Left lung (tissue), 1 donor: ENCODE measurements around a stretch of chr2.

GRCh38 chr2:241577338-241577946, 18.9 kb downstream of the BOK start:
- PRO-cap = no peak

DNA sequence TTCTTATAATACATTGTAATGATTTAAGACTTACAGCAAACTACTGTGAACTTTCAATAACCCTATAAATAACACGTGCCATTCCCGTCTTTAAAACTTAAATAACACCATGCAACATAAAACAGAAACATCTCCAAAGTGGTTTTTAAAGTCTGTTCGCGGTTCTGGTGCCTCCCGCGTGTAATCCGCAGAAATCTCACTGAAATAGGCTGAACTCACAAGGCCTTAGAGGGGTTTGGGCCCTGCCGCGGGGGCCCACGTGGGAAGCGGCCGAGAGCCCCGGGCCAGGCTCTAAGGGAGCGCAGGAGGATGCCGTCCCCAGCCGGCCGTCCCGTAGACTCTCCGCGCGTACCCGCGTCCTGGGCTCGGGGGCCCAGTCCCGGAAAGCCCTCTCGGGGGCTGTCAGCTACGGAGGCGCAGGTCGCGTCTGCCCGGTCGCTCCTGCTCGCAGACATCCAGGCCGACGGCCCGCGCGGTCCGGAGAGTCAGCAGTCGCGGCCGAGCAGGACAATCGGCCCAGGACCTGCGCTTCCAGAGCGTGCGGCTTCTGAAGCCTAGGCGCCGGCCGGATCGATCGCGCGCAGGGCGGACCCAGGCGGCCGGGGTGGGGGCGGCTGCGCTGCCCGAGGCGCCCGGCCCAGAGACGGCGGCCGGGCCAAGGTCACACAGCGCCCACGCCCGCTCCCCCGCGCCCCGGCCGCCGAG, 671 bp downstream of the THAP4 start:
- PRO-cap = bidirectional peak, plus-strand start at position 384 of the sequence, minus-strand start at position 344 of the sequence; bidirectional peak, plus-strand start at position 640 of the sequence, minus-strand start at position 525 of the sequence

DNA sequence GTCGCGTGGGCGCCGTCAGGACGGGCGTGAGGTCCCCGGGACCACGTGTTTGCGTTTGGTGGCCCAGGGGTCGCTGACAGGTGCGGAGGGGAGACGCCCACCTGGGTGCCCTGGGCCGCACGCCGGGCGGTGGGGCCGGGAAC, 298 bp upstream of the ING5 start:
- PRO-cap = no peak

- PRO-cap = no peak
Measured at GRCh38 chr2:241728415-241729103, 5.9 kb upstream of the D2HGDH start.

DNA sequence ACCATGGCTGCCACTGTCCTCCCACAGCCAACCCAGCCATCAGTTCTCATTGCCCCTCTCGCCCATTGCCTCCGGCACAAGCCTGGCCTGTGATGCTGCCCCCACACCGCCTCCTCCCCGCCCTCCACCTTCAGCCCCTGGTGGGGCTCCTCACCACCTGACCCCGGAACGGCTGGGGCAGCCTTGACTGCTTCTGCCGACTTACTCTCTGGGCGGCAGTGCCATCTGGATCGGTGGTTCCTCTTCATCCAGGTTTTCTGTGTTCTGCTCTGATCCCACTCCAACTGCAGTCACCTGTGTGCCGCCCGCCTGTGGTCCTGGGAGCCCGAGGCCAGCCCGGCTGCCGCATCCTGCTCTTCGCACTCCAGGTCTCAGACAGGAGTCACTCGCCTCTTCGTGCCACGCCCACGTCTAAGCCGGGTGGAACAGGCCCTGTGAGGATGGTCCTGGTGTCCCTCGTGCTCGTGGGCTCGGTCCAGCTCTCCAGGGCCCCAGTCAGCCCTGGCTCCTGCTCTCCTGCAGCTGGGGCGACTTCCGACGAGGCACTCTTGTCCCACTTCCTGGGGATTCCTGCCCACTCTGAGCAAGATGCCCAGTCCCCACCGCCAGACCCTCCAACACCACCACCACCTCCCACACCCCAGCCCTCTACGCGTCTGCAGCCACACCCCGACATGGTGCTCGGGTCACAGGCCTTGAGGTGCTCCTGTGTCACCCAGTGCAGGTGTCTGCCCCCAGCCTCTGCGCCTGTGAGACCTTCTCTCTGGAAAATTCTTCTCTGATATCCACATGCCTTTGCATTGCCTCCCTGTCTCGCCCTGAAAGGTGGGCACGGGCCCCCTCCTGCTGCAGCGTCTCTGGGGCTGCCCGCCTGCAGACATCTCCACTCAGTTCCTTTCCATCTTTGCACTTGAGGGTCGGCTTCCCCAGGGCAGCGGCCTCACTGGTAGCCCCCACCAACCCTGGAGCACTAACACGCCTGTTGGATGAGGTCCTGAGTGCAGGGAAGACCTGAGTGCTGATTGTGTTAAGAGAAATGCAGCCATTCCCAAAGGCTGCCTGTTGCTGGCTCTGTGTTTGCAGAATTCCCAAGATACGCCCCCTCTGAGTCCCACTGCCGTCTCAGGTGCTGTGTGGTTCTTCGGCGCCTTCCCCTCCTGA, 14.5 kb downstream of the D2HGDH start:
- PRO-cap = no peak

GRCh38 chr2:241767842-241769005, 8.4 kb upstream of the GAL3ST2 start:
- PRO-cap = no peak

- PRO-cap = no peak
Measured at GRCh38 chr2:241770282-241770918, 6.2 kb upstream of the GAL3ST2 start.

DNA sequence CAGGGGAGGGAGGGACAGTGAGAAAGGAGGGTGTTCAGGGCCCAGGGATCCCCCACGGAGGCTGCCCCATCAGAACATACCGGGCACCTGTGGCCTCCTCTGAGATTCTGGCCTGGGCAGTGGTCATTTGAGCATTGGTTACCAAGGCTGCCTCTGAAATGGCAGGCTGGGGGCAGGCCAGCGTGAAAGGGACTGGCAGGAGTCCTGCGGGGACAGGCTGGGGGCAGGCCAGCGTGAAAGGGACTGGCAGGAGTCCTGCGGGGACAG, 1.5 kb downstream of the NEU4 start:
- PRO-cap = no peak

DNA sequence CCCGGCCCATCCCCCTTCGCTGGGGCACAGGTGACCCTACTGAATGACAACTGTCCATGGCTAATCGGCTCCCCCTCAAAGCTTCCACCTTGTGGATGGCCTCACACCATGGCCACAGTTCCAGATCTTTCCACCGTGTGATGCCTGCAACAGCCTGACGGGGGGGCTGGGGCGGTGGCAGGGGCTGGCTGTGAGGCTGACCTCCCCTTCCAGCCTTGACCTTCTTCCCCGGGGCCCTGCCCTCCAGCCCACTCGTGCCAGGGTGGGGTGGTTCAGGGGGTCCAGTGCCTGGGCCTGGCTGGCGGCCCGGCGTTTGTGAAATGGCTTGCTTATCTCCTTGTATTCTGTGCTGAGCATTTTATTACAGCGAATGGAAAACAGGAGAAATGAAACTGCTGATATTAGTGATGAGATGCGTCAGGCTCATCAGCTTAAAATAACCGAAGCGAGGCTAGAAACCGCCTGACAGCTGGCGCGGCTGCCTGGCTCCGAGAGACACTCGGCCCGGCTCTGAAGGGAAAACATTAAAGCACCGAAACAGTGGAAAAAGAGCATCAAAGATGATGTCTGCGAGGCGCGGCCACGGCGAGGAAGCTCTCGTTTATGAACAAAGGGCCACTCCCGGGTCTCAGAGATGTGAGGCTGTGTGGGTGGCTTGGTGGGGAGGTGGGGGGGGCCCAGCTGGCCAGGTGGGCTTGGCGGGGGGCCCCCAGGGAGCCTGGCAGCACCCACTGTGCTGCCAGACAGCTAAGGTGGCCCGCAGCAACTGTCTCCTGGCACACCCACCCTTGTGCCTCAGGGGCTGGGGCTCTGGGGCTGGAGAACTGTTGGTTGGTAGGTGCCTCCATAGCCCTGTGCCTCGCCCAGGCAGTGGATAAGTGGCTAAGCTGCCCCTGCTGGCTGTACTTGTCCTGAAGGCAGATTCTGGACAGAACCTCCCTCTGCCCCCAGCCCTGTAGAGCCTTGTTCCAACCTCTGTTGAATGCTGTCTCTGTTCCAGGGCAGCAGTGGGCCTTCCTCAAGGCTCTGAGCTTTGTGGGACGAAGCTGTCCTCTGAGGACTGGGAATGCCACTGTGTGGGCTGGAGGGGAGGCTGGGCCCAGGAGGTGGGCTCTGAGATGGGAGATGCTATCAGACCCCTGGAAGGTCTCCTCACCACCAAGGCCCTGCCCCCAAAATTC, 1.1 kb upstream of the PDCD1 start:
- PRO-cap = unidirectional peak, plus-strand start at position 465 of the sequence

- PRO-cap = bidirectional peak, plus-strand start at chr2:241868317, minus-strand start at chr2:241868176
Measured at GRCh38 chr2:241868070-241868451, 1.5 kb upstream of the RTP5 start.

- PRO-cap = no peak
Measured at GRCh38 chr2:241891831-241892331, 8.4 kb downstream of the FAM240C start.

- PRO-cap = no peak
Measured at GRCh38 chr2:241900866-241901324, 631 bp upstream of the FAM240C start.

DNA sequence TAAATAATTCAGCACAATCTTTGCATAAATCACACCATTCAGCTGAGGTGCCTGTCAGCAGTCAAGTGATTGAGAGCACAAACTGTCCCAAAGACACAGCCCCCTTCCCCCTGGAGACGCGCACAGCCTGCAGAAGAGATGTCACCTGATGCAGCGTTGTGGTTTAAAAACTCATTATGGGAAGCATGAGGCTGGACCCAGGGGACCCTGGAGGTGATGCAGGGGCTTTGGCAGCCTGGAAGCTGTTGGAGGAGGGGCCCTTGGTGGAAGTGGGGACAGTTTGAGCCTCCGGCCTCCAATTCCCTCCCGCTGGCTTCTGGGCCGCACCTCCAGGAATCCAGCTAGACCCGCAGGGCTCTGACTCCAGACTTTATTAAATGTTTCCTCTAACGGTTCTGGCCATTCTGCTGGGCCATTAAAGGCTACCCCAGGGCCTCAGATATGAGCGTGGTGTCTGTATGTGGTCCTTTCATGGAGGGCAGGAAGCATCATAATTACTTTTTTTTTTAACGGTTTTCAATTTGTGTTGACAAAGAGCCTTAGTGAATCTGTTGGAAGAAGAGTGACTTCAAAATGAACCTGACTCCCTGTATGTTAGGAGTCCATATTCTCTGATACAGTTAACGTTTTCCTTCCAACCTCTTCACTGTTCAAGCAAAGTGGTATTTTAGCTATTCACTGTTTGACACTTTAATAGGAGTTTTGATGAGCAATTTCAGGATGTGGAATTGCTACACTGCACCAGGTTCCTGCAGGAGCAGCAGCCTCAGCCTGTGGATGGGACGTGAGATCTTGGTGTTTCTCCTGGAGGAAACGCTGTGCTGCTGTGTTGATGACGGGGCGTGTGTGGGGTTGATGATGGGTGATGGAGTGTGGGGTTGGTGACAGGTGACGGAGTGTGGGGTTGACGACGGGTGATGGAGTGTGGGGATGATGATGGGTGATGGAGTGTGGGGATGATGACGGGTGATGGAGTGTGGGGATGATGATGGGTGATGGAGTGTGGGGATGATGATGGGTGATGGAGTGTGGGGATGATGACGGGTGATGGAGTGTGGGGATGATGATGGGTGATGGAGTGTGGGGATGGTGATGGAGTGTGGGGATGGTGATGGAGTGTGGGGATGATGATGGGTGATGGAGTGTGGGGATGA, 67.9 kb upstream of the FAM240C start:
- PRO-cap = no peak

GRCh38 chr2:241997553-241998121, 97.4 kb upstream of the FAM240C start:
- PRO-cap = no peak